Endometrial microvascular endothelial cells (primary cell): Measurements from ENCODE around the genes PRR14 and FBXL19.

- RAMPAGE, long total RNA, result no peak
Measured at GRCh38 chr16:30104033-30105151, 8.4 kb upstream of the YPEL3 start.

- RAMPAGE, long total RNA, result no peak
Measured at GRCh38 chr16:30124225-30124826, 1.3 kb upstream of the MAPK3 start.

DNA sequence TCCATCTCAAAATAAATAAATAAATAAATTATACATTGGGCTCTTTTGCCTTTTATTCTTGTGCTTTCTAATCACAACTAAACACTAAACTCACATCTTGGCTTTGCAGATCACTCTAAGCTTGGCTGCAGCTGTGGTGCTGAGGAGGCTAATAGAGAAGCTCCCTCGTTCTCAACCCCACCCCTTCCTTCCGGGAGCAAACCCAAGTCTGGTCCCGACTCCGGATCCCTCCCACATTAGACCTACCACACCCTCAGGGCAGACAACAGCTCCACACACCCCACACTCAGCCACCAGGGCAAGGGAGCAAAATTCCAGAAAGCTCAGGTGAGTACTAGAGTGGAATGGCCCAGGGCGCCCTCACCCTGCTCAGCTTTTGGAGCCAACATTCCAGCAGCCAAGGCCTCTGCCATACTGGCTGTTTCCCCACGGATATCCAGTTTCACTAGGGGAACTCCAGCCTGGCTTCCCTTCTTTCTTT, 9.9 kb downstream of the SULT1A3 start:
- RAMPAGE, long total RNA, result no peak

- RAMPAGE, long total RNA, result no peak
Measured at GRCh38 chr16:30347524-30348146, 7.5 kb downstream of the CD2BP2 start.

DNA sequence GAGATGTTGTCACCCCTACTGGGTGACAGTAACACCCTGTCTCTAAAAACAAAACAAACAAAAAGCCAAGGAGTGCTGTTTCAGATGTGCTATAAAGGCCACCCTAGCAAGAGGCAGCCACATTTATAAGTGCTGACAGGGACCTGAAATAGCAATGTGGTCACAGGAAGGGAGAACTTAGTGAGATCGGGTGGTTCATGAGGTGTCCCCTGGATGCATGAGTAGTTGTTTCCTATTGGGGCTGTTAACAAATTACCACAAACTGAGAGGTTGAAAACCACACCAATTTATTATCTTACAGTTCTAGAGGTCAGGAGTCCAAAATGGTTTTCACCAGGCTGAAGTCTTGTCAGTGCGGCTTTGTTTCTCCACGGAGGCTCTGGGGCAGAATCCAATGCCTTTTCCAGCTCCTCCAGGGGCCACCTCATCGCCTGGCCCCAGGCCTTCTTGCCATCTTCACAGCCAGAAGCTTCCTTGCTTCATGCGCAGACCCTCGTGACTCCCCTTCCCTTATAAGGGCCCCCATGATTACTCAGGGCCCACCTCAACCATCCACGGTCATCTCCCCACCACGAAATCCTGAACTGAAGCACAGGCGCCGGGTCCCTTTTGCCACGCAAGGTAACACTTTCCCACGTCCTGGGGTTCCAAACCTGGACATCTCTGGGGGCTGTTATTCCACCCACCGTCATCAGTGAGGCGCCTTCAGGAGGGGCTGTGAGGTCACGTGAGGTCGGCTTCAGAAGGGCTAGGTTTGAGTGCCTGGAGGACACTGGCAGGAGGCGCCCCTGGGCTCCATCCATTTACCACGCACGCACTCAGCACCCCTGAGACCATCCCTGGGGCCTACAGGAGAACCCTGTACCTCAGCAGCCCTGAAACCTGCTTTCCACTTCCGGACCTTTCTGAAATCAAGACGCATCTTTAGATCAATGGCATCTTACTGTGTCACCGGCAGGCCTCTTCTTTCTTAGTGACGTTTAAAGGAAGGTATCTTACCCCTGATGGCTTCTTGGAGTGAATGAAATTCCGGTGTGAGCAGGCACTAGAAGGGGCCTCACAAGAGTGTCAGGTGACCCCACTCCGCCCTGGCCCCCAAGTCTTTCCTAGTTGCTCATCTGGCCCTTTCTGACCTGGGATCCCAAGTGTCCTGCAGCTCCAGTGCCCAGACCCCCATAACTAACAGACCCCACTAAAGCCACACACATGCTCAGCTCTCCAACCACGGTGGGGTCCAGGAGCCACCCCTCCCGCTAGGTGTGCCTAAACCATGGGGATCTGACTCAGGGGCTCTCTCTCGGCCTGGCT, 4.2 kb downstream of the CD2BP2 start:
- RAMPAGE, long total RNA, result no peak

DNA sequence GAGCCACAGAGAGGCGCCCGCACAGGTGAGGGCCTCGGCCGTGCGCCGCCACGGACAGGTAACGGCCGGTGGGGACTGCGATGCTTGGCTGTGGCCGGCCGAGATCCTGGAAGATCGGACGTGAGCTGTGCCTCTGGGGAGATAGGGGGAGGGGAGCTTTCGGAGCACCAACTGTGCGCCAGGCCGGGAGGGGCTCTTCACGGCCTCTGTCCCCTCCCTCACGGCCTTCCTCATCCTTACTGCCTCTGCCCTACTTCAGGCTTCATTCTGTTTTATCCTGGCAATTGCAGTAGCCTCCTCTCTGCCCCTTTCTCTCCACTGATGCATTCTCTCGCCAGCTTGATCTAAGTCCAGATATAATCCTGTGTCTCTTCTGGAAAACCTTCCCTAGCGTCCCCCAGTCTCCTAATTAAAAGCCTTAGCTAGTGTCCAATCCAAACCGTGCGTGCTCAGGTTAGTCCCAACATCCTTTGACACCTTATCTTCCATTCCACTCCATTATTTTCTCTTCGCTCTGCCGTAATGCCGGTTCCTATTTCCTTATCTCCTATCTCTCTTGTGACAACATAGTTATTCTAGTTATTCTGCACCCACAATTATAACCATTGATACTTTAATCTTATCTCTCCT, 744 bp downstream of the ZNF48 start:
- RAMPAGE, long total RNA, result no peak

DNA sequence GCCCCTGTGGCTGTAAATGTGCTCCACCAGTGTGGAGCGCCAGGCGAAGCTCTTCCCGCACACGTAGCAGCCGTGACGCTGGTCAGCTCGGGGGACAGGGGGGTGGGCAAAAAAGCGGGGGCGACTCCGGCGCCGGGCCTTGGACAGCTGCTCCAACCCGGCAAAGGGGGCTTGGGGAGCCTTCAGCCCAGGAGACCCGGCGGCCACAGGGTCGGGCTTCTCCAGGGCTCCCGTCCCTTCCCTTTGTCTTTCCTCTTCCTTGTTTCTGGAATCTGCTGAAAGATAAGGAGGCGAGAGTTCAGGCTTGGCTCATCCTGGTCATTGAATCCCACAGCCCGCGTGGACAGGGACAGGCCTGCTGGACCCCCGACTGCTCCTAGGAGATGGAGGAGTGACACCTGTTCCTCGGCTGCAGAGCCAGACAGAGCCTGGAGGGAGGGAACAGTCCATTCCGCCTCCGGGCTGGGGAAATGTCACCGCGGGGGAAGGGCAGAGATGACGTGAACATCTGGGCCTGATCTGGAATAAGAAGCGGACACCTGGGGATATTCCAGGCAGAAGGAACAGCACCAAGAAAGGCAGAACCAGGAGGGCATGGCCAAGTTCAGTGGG, 1.7 kb downstream of the ZNF747 start:
- RAMPAGE, long total RNA, result no peak

DNA sequence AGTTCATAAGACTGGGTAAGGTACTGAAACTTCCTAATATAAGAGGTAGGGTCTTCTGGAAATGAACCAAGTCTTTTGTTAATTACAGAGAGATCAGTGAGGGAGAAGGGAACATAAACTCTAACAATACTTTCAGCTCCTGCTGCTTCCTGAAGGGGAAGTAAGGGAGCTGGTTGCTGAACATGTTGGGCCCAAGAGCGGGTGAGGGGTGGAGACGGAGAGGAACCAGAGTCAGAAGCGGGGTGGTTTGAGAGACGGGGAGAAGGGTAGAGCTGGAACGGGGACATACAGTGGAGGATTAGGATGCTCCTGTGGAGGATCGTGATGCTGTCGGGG, 11.4 kb upstream of the ZNF747 start:
- RAMPAGE, long total RNA, result no peak

GRCh38 chr16:30650634-30651215, at the start of gene PRR14:
TSS of gene PRR14 (plus strand) at chr16:30650960.
- RAMPAGE, long total RNA, result start-site peak on the plus strand at chr16:30650678-30650885, 19 and 19 reads in 2 replicates

- RAMPAGE, long total RNA, result no peak
Measured at GRCh38 chr16:30711313-30712305, 12.6 kb downstream of the SRCAP start.

GRCh38 chr16:30765945-30766759, 4.0 kb downstream of the RNF40 start:
- RAMPAGE, long total RNA, result no peak

DNA sequence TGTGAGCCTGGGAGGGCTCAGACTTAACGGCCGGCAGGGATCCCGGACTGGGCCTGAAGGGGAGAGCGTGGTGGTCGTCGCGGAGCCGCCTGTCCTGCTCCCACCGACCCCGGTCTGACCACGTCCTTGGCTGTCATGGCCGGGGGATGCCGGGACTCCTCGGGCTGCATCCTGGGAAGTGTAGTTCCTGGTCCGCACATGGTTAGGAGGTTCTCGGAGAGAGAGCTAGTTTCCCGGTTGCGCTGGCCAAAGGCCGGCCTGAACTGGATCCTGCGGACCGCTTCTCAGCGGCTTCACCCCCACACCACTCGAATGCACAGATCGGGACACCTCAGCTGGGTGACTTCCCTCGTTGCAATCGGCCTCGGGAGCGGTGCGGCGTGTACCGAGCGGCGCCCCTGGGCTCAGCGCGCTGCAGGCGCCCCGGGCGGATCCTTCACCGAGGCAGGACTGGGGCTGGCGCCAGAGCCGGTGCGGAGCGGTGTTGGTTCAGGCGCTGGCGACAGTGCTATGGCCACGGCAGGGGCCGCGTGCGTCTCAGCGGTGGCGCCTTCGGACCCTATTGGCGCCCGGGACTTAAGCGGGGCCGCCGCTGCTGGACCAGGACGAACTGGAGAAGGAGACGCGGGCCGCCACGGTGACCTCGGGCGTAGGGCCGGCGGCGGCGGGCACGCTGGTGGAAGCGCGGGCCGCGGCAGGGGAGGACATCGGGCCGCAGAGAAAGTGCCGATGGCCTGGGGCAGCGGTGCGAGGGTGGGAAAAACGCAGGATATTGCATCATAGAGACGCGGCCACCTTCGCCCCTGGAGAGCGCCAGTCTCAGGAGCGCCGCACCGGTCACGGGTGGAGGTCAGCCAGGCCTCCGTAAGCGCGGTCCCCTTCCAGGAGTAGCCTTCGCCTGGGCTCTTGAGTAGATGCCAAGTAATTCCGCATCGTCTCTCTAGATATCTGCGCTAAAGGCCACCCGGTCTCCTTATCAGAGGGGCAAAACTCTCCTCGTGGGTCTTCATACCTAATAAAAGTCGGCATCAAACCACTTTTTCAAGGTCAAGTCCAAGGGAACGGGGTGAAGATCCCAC, 11.4 kb downstream of the ZNF629 start:
- RAMPAGE, long total RNA, result no peak

GRCh38 chr16:30780736-30781657, 6.0 kb downstream of the ZNF629 start:
- RAMPAGE, long total RNA, result no peak

DNA sequence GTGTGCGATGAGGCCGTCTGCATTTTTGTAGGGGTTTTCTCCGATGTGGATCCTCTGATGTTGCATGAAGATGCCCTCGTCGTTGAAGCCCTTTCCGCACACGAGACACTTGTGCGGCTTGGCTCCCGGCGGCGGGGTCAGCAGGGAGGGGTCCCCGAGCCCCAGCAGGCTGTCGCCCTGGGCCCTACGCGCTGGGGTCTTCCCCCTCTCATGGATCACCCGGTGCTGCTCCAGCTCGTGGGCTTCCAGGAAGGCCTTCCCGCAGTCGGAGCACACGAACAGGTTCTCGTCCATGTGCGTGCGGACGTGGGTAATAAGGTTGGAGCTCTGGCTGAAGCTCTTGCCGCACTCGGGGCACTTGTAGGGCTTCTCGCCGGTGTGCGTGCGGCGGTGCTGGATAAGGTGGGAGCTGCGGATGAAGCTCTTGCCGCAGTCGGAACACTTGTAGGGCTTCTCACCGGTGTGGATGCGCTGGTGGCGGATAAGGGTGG, 4.5 kb downstream of the ZNF629 start:
- RAMPAGE, long total RNA, result no peak

- RAMPAGE, long total RNA, result no peak
Measured at GRCh38 chr16:30921424-30922023, 1.8 kb upstream of the FBXL19 start.

GRCh38 chr16:30923483-30923760, at the start of gene FBXL19:
TSS of gene FBXL19 (plus strand) at chr16:30923572.
- RAMPAGE, long total RNA, result no peak

DNA sequence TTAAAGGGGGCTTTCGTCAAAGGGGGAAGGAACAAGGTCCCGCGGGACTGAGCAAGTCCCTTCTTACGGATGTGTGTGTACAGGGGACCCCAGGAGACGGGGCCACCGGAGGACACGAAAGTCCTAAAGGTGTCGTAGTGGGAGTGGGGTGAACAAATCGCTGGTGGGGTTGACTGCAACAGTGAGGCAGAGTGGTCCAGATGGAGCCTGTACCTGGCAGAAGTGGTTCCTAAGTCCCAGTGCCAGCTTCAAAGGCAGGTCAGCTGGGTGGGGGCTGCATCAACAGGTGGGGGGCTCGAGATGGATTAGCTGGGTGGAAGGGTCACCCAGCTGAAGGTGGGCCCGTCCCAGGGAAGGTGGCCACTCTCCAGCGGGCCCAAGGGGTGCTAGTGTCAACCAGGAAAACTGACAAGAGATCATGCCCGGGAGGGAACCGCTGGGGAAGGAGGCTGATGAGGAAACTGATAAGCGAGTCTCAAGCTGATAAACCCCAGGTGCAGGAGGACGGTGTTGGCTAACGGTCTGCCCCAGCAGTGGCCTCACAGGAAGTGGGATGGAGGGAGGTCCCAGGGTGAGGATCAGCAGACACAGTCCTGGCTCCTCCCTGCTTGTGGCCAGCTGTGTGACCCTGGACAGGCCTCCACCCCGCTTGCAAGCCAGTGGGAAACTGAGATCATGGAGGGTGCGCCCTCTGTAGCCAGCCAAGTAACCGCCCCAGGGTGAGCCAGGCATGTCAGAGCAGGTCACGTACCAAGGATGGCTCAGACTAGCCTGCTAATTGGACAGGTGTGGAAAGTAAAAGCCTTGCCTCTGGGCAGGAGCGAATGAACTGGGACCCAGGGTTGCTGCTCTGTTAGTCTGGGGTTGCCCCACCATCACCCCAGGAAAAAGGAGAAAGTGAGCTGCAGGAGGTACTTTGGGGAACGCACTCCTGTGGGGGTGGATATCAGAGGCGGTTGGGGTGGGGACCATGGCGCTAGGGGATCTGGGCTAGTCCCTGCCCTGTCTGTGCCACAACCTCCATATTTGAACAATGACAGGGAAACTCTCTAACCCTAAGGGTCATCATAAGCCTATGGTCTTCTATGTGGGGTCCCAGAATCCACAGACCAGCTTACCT, 1.1 kb downstream of the ORAI3 start:
- RAMPAGE, long total RNA, result no peak

DNA sequence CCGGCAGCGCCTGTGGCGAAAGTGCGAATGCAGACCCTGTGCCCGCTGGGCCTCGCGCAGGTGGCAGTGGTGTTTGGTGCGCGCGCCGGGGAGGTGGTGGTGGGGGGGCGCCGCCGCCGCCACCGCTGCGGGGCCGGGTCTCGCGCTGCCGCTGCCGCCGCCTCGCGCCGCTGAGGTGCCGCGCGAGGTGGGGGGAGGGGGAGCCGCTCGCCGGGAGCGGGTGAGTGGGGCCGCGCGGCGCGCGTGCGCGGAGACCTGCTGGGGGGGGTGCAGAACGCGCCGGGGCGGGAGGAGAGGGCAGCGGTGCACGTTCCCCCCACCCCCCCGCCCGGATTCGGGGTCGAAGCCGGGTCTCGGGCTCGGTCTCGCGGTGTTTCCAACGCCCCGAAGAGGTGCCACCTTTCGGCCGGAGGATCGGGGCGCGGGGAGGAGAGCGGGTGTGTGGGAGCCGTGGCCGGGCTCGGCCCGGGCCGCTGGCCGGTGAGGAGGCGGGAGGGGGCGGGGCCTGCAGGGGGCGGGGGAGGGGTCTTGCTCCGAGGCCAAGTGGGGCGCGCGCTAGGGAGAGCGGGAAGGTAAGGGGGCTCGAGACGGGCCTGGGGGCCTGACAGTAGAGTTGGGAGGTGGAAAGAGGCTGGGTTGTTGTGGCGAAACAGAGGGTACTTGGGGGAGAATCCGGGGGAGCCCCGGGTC, 496 bp downstream of the SETD1A start:
- RAMPAGE, long total RNA, result no peak

GRCh38 chr16:31034125-31034820, 915 bp downstream of the STX4 start:
- RAMPAGE, long total RNA, result no peak

DNA sequence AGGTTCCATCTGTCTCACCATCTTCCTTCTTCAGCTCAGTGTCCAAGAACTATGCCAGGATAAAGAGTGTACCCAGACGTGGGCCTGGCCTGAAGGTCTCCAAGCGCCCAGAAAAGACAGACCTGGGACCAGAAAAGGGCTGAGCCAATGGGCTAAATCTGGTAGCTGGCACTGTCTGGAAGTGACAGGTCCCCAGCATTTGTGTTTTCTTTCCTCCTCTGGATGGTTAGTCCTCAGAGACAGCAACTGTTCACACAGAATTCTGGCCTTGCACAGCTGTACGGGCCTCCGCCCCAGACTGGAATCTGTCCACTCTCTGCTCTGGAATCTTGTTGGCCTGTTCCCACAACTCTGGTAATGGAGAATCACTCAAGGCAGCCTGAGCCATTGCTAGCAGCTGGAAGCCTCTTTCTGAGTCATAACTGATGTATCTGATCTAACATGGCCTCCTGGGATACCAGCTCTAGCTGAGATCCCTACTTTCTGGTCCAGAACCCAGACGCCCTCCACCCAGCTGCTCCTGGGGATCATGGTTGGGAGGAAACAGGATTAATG, 9.2 kb downstream of the ZNF668 start:
- RAMPAGE, long total RNA, result no peak